Heart (tissue), 3 donors: ENCODE data around the gene PRRT3.

DNA sequence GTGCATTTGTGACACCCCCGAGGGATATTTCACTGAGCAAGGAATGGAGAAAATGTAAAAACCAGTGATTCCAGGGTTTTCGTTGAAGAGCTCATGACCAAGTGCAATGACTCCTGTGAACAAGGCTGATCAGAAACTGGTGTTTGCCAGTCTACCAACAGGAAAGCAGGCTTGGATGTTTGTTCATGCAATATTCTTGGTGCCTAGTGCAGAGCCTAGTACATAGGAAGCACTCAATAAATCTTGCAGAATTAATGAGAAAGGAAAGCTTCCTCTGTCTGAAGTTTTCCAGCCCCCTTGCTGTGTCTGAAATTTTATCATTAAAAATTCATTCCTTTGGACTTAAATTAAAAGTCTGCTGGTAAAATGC is 64.6 kb upstream of the LMCD1 start:
- RAMPAGE, long total RNA, 2 experiments = no peak in any of the 2 experiments

DNA sequence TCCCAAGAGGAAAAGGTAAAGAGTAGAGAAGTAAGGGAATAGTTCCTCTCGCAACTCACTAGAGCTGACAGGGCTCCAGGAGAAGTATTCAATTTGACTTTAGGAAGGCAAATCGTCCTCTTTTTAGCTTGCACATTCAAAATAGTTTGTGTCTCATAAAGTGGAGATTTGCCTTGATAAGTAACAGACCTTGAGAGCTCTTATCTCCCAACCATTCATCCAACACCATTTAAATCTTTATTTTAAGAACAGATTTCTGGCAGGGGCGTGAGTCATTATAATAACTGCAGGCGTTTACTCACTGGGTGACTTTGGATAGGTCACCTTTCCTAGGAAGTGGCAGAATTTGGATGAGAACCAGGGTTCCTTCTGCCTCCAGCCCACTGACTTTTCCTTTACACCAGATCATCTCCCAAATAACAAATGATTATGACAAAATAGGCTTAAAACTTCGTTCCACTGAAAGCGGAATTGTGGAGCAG is 4.9 kb downstream of the LMCD1 start:
- RAMPAGE, long total RNA, 2 experiments = no peak in any of the 2 experiments

DNA sequence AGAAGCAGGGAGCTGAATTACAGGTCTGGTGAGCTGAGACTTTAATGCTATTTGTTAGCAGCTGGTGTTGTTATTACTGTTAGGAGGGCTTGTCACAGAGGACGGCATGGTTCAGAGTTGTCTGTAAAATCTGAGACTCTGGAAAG is 23.3 kb upstream of the CAV3 start:
- RAMPAGE, long total RNA, 2 experiments = no peak in any of the 2 experiments

- RAMPAGE, long total RNA, 2 experiments = no peak in any of the 2 experiments
These were observed 568 bp downstream of the CAV3 start for GRCh38 chr3:8734165-8734574.

DNA sequence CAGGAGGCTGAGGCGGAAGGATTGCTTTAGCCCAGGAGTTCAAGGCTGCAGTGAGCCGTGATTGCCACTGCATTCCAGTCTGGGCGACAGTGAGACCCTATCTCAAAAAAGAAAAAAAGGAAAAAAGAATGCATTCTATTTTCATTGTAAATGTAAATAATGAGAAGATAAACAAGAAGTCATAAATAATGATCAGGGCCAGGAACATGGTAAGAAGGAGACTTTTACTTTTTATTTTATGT is 3.2 kb downstream of the RAD18 start:
- RAMPAGE, long total RNA, 2 experiments = no peak in any of the 2 experiments

DNA sequence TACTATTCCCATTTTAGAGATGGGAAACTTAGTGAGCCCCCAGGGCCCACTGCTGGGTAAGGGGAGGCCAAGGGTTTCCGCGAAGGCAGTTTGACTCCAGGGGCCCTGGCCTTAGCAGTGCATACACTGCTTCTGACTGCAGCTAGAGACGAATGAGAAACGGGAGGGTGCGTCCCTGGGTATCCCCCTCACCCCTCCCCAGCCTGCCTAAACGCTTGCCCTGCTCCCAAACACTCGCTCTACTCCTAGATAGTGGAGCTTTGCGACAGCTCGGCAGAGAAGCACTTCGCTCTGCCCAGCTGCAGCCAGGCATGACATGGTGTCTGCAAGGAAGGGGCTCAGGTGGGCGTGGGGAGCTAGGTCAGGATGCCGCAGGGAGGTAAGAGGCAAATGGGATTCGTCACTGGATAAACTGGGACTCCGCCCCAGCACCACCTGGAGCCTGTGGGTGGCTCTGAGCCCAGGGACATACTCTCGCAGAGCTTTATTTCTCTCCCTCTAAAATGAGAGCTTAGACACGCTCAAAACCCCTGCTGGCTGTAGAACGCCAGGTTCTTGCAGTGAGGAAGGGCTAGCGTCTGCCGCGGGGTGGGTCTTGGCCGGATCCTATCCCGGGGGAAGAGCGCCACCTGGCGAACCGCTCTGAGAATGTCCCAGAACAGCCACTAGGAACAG is 52.8 kb upstream of the SRGAP3 start:
- RAMPAGE, long total RNA, 2 experiments = no peak in any of the 2 experiments

- RAMPAGE, long total RNA, 2 experiments = no peak in any of the 2 experiments
These were observed 9.8 kb upstream of the THUMPD3 start for GRCh38 chr3:9352822-9353711.

- RAMPAGE, long total RNA, 2 experiments = no peak in any of the 2 experiments
These were observed 10.0 kb upstream of the SETD5 start for GRCh38 chr3:9387322-9388006.

- RAMPAGE, long total RNA, 2 experiments = no peak in any of the 2 experiments
These were observed 17.4 kb downstream of the SETD5 start for GRCh38 chr3:9414843-9415261.

DNA sequence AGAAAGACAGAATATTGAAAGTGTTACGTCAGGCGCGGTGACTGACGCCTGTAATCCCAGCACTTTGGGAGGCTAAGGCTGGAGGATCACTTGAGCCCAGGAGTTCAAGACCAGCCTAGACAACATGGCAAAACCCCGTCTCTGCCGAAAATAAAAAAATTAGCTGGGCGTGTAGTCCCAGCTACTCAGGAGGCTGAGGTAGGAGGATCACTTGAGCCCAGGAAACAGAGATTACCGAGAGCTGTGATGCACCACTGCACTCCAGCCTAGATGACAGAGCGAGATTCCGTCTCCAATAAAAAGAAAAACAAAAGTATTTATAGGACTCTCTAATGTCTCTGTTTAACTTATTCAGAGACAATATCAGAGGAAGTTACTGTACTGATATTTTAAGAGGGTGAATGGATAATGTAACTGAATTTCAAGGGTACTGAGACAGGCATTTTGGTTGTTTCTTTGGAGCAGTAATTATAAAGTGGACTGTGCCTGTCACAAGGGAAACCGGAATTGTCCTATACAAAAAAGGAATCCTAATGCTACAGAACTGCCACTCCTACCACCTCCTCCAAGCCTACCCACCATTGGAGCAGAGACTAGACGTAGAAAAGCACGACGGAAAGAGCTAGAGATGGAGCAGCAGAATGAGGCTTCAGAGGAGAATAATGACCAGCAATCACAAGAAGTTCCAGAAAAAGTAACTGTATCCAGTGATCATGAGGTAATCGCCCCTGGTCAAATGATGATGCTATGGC is 47.3 kb downstream of the SETD5 start:
- RAMPAGE, long total RNA, 2 experiments = no peak in any of the 2 experiments

GRCh38 chr3:9466991-9467356 is 69.6 kb downstream of the SETD5 start:
- RAMPAGE, long total RNA, 2 experiments = no peak in any of the 2 experiments

DNA sequence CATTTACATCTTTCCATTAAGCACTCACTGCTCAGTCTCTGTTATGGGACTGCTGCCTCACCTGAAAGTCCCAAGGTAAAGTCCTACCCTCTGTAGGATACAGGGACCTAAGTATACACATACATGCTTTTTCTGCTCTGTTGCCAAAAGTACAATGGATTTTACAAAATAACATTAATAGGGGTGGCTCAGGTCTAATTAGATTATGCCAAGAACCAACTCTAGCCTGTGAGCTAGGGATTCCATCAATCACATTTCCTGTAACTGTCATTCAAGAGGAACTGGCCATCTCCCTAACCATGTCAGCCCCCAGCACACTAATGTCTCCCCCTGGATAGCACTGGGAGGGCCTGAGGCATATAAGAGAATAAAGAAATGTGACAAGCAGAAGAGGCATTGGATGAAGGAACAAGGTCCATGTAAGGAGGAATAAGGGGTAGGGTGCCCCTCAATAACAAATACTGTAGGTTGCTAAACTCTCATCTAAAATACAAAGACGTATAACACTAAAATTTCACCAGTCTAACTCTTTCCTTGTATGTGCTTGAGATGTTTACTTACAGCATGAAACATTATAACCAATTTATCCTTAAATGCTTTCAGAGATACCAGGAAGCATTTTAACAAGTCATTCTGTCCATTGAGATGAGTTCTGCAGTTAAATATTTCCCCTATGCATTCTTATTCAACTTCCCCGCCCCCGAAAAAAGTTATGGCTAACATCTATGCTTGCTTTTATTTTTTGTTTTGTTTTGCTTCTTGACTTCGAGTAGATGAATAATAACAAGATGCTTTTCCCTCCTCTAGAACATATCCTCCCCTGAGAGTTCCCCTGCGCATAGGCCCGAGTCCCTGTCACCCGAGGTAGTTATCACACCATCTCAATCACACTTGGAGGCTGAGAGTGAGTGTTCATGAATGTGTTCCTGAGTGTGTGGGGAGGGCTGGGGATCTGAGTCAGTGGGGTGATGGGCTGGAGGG is 70.6 kb downstream of the SETD5 start:
- RAMPAGE, long total RNA, 2 experiments = no peak in any of the 2 experiments

DNA sequence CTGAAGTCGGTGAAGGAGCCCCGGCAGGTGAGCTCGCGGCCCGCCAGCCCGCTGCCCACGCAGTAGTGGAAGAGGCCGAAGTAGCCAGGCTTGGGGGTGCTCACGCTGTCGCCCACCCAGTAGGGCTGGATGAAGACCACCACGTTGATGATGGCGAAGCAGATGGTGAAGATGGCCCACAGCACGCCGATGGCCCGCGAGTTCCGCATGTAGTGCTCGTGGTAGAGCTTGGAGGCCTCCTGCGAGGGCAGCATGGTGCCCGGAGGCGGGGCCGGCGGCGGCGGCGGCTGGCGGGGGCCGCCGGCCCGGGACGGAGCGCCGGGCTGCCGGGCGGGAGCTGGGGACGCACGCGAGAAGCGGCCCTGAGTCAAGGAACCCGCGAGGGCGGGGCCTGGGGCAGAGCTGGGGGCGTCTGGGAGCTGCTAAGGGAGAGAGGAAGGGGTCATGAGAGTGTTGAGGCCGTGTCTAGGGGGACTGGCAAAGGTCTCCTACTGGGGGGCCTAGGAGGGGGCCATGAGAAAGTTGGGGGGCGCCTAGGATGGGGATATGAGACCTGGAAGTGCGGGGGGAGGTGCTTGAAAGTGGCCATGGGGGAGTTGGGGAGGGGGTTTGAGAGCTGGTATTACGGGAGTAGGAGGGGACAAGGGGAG is 1.1 kb downstream of the LHFPL4 start:
- RAMPAGE, long total RNA, 2 experiments = no peak in any of the 2 experiments

DNA sequence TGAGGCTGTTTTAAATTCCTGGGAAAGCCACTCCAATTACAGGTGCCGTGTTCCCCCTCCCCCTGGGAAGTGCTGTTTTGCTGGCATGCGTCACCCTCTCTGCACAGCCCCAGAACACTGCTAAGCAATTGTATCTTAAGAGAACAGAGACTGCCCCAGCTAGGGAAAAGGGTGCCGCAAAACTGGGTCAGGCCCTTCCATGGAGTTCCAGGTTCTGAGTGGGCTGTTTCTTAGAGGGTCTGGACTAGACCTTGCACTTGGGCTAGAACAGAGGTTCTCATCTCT is 21.4 kb upstream of the CPNE9 start:
- RAMPAGE, long total RNA, 2 experiments = no peak in any of the 2 experiments

DNA sequence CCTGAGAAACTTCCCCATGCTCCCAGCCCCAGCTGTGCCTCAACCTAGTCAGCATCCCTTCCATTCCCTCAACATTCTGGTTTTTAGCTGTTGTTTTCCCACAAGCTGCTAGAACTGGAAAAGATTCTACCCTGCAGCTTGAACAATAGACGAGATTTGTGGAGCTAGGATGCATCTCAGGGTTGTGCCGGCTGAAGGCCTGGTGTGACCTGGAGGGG is 8.1 kb upstream of the CPNE9 start:
- RAMPAGE, long total RNA, 2 experiments = no peak in any of the 2 experiments

- RAMPAGE, long total RNA, 2 experiments = no peak in any of the 2 experiments
These were observed 6.4 kb upstream of the OGG1 start for GRCh38 chr3:9743387-9743803.

- RAMPAGE, long total RNA, 2 experiments = no peak in any of the 2 experiments
These were observed 1.1 kb upstream of the OGG1 start for GRCh38 chr3:9748721-9748920.

- RAMPAGE, long total RNA, 2 experiments = no peak in any of the 2 experiments
These were observed 990 bp downstream of the OGG1 start for GRCh38 chr3:9750755-9751129.

- RAMPAGE, long total RNA, 2 experiments = no peak in any of the 2 experiments
These were observed 3.7 kb downstream of the CAMK1 start for GRCh38 chr3:9765835-9766562.

- RAMPAGE, long total RNA, 2 experiments = no peak in any of the 2 experiments
These were observed at the start of gene PRRT3 for GRCh38 chr3:9951481-9952799. PRRT3 (minus strand) TSS chr3:9952408.